ENCODE measurements around a stretch of chr10.

- PRO-cap, 4 experiments: peak in 1 of 4 experiments; most common minus-strand start chr10:5609357 (in 1)
- RAMPAGE, long total RNA, 2 experiments: no peak in any of the 2 experiments
These were observed 57.3 kb downstream of the ASB13 start for GRCh38 chr10:5609145-5609539.

GRCh38 chr10:5643354-5643675, 23.1 kb downstream of the ASB13 start:
- PRO-cap, 4 experiments: no peak in any of the 4 experiments
- RAMPAGE, long total RNA, 2 experiments: no peak in any of the 2 experiments

DNA sequence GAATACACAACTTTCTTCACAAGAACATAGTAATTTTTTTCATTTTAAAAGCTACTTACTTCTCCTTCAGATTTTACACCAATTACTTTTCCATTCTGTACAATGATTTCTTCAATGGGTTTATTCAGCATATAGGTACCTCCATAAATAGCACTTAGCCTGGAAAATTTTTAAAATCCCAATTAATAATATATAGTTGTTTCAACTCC, 39.5 kb downstream of the GDI2 start:
- PRO-cap, 4 experiments: no peak in any of the 4 experiments
- RAMPAGE, long total RNA, 2 experiments: start-site peak on the minus strand in 2 of 2 experiments, centred at positions 118 to 126 of the sequence, 127 to 210 reads per replicate

GRCh38 chr10:5785088-5785362, 28.2 kb downstream of the GDI2 start:
- PRO-cap, 4 experiments: no peak in any of the 4 experiments
- RAMPAGE, long total RNA, 2 experiments: start-site peak on the minus strand in 2 of 2 experiments, at chr10:5785153-5785274 at its widest, 242 to 524 reads per replicate

DNA sequence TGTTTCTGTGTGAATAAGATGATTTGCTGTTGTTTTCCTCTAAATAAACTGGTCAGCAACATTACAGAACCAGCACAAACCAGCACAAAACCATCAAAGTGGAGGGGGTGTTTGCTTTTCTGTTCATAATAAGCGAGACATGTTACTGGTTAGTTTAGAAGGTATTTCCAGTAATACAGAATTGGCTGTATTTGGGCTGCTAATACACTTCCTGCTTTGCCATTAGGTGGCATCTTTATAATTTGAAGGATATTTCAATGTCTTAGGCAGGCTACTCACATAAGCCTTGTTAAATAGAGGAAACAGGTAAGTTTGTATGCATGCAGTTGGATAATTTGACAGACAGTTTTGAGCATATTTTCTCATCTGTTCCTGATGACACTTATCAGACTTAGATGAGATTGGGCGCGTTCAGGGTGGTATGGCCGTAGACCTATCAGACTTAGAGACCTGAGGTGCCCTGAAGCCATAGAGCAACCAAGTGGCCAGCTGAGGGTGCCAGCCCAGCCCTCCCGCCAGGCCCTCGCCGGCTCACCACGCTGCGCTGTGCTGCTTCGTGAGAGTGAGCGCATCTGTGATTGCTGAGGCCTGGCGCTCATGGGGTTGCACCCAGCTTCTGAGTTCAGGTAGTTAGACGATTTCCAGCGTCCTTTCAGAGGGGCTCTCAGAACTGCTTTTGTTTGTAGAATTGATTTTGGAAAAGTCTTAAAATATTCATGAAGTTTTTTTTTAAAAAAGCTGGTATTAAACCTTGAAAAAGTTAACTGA, 10.1 kb downstream of the FBH1 start:
- PRO-cap, 4 experiments: no peak in any of the 4 experiments
- RAMPAGE, long total RNA, 2 experiments: no peak in any of the 2 experiments

GRCh38 chr10:5935481-5935849, 41.9 kb downstream of the IL15RA start:
- PRO-cap, 4 experiments: peak in 4 of 4 experiments; most common plus-strand start chr10:5935786 (in 4); most common minus-strand start chr10:5935795 (in 2)
- RAMPAGE, long total RNA, 2 experiments: no peak in any of the 2 experiments

GRCh38 chr10:5978102-5978373, 695 bp upstream of the IL15RA start:
- PRO-cap, 4 experiments: no peak in any of the 4 experiments
- RAMPAGE, long total RNA, 2 experiments: no peak in any of the 2 experiments

- PRO-cap, 4 experiments: no peak in any of the 4 experiments
- RAMPAGE, long total RNA, 2 experiments: no peak in any of the 2 experiments
These were observed 1.2 kb upstream of the IL15RA start for GRCh38 chr10:5978526-5979051.

GRCh38 chr10:6014450-6015003, 37.2 kb upstream of the IL15RA start:
- PRO-cap, 4 experiments: no peak in any of the 4 experiments
- RAMPAGE, long total RNA, 2 experiments: no peak in any of the 2 experiments

DNA sequence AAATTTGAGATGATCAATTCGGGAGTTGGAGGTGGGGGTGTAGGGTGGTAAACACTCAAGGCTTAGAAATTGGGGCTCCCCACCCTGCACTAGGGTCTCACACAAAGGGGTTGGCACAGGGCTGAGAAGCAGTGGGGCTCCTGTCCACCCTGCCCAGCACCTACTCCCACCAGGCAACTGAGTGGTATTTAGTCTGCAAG, 27.3 kb downstream of the IL2RA start:
- PRO-cap, 4 experiments: peak in 1 of 4 experiments; most common plus-strand start position 128 of the sequence (in 1)
- RAMPAGE, long total RNA, 2 experiments: no peak in any of the 2 experiments

DNA sequence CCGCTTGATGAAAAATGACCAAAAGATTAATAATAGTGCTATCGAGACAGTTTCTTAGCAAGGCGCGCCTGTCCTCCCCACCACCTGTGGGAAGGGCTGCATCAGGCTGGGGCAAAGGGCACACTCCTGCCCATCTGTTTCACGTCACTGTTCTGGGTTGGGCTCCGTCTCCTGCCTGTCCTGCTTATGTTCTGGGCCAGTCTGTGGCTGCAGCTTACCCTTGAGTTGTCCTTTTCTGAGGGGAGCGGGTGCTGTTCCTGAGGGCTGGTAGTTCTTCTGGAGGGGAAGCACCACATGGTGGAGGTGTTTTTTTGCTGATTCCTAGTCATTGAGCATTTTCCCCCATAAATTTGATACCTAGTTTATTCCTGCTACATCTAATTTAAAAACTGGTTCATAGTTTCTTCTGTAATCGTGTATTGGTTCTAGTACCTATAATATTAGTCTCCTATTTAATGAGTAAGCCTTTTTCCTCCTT, 13.4 kb downstream of the RBM17 start:
- PRO-cap, 4 experiments: peak in 3 of 4 experiments; most common plus-strand start position 199 of the sequence (in 2); most common minus-strand start position 88 of the sequence (in 3)
- RAMPAGE, long total RNA, 2 experiments: no peak in any of the 2 experiments

- PRO-cap, 4 experiments: no peak in any of the 4 experiments
- RAMPAGE, long total RNA, 2 experiments: no peak in any of the 2 experiments
These were observed 47.5 kb downstream of the RBM17 start for GRCh38 chr10:6136256-6136887.

DNA sequence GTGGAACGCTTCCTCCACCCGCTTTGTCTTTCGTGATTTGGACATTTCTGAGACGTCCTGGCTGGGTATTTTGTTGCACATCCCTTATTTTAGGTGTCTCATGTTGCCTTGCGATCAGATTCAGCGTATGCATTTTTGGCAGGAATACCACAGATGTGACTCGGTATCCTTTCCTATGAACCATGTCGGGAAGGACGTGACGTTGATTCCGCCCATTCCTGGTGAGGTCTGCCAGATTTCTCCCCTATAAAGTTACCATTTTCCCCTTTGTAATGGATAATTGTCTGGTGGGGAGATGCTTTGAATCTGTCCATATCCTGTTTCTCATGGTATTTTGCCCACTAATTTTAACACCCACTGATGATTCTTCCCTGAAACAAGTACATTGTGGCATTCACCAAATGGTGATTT, 49.6 kb downstream of the RBM17 start:
- PRO-cap, 4 experiments: no peak in any of the 4 experiments
- RAMPAGE, long total RNA, 2 experiments: no peak in any of the 2 experiments

- PRO-cap, 4 experiments: peak in 4 of 4 experiments; most common plus-strand start chr10:6144921 (in 2); most common minus-strand start chr10:6144690 (in 3)
- RAMPAGE, long total RNA, 2 experiments: start-site peak on the plus strand in 2 of 2 experiments, at chr10:6144906-6144999 at its widest, 71 to 85 reads per replicate
These were observed 55.7 kb downstream of the RBM17 start for GRCh38 chr10:6144336-6145038.

DNA sequence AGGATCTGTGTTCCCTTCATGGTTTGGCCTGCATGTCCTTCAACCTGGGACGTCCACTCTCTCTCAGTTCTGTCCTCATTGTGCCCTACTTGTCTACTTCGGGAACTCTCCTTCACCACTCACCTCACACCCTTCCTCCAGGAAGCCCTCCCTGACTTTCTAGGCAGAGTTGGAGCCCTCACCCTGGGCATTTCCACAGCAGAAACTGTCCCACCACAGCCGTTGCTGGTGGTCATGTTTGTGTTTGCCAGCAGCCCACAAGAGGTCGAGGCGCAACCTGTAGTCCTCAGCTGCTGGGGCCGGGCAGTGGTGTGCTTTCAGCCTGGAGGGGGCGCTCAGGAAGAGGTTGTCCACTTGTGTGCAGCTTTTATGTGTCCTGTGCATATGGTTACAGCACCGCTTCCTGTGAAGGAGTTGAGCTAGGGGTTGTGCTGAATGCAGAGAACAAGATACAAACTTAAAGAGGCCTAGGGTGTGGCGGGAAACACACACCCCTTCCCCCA, 29.7 kb upstream of the PFKFB3 start:
- PRO-cap, 4 experiments: no peak in any of the 4 experiments
- RAMPAGE, long total RNA, 2 experiments: no peak in any of the 2 experiments

DNA sequence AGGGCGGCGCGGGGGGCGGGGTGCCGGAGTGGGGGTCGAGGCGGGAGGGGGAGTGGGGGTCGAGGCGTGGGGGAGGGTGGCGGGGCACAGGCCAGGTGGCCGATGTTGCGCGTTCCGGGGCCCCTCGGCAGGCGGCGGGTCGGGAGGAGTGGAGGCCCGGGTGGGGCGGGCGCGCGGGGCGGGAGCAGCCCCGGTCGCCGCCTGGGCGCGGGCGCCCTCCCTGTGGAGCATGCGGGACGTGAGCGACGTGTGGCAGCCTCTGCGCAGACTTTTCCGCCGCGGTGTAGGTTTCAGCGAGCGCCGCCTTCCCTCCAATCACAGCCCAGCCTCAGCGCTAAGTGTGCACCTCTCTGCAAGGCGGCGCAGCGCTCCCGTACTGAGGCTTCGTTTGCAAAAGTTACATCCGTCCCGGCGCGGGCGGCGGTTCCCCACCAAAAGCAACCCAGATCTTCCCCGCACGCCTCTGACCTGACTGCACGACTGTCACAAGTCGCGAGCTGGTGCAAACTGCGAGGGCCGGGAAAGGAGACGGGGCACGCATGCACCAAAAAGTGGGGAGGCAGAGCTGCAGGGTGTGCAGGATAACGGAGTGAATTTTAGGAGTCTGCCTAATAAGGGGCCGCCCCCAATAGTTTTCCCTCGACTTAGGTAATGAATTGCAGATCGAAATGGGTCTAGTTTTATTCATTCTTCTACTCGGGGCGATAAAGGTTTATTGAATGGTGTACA, 1.2 kb upstream of the PFKFB3 start:
- PRO-cap, 4 experiments: peak in 4 of 4 experiments; most common plus-strand start position 314 of the sequence (in 4); most common minus-strand start position 261 of the sequence (in 2)
- RAMPAGE, long total RNA, 2 experiments: no peak in any of the 2 experiments

DNA sequence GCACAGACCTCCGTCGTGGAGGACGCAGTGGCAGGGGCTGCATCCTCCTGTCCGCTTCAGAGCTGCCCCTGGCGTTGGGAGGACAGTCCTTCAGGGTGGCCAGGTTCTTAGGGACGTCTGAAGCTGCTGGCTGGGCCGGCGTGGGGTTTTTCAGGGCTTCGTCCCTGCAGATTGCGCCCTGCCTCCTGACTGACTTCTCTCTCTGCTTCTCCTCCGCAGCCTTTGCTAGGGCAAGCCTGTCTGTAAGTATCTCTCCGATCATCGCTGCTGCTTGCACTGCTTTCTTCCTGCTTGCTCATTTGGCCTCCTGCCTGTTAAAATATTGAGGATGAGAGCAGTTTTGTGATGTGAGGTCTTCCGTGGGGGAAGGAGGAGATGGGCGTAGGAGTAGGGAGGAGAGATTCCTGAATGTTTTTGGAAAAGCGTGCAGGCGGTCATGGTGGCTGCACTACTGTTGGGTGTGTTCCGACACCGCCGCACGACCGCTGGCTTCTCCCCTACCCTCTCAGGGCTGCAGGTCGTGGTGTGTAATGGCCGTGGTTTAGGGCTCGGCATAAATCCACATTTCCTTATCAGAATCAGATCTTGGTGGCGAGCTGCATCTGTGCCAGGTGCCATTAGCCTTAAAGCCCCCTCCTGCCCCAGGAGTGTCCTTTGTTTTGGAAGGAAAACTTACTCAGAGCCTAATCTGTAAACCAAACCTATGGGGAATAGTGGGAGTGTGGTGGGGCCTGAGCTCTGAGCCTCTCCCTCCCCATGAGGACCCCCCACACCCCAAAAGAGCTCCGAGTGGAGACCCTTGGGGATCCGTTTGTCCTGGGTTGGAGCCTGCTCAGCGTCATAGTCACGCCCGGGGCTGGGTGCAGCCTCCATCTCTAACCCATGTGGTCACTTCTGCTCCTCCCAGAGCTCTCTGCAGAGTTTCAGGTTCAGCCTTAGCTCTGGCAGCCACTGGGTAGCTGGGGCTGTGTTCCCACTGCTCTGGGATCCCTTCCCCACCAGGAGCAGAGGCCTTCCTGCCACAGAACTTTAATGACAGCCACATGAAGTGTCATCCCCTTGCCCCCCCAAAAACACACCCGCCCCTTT, 25.6 kb downstream of the PFKFB3 start:
- PRO-cap, 4 experiments: no peak in any of the 4 experiments
- RAMPAGE, long total RNA, 2 experiments: no peak in any of the 2 experiments

DNA sequence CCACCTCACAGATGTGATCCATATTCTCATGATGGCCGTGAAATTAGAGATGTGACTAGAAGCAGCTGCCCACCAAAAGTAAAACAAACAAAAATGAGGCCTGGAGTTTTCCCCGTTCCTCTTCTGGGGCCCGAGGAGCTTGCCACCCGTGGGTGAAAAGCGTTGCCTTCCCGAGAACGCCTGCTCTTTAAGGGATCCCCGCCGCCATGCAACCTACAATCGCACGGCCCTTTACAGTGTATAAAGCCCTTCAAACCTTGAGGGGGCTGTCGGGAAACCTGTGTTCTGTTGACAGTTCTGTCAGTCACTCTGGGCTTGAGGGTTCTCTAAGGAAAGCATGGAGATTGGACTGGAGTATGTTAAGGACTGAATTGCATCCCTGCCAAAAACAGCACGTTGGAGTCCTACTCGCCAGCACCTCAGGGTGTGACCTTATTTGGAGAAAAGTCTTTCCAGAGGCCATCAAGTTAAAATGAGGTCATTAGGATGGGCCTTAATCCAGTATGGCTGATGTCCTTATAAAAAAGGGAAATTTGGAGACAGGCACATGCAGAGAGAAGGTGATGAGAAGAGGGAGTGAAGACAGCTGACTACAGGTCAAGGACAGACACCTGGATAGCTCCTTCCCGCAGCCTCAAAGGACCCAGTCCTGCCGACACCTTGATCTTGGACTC, 70.6 kb downstream of the PFKFB3 start:
- PRO-cap, 4 experiments: no peak in any of the 4 experiments
- RAMPAGE, long total RNA, 2 experiments: no peak in any of the 2 experiments

- PRO-cap, 4 experiments: peak in 1 of 4 experiments; most common plus-strand start chr10:6301970 (in 1); most common minus-strand start chr10:6301815 (in 1)
- RAMPAGE, long total RNA, 2 experiments: no peak in any of the 2 experiments
These were observed 99.0 kb downstream of the PFKFB3 start for GRCh38 chr10:6301713-6302065.

DNA sequence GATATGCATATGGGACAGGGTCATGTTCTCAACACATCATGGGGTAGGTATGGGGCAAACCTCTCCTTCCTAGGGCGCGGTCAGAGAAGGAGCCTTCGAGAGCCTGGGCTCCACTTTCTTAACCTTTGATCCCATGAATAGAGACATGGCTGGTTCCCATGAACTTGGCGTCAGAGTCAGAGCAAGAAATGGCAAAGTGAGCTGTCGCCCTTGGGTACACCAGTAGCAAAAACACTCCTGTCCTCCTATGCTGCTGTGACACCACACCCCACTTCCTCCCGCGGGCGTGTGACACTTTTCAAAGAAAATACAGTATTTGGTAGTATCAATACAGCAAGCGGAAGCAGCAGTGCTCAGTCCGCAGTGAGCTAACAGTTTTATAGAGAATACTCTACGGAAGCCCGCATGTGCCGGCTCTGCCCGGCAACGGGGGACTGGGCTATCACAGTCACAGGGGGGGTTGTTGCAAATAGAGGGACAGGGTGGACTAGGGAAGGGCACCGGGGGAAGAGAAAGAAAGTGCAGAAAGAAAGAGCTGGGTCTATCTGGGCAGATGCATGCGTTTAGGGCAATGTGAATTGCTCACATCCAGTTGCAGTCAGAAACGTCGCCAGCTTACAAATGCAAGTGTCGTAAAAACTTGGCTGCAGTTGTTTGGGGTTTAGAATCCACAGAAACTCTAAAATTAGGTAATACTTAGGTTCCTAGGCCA, 49.8 kb downstream of the PRKCQ start:
- PRO-cap, 4 experiments: peak in 1 of 4 experiments; most common plus-strand start position 406 of the sequence (in 1); most common minus-strand start position 351 of the sequence (in 1)
- RAMPAGE, long total RNA, 2 experiments: no peak in any of the 2 experiments